Testis (tissue), 5 donors: Measurements from ENCODE around the gene ITSN2.

- PRO-cap, 3 experiments: peak in 3 of 3 experiments; most common plus-strand start chr2:20540167 (in 2); most common minus-strand start chr2:20540061 (in 3)
- RAMPAGE, long total RNA, 2 experiments: no peak in any of the 2 experiments
- RRBS: 57% methylated on average over 2 of the region's 24 CpGs
These were observed 93.2 kb downstream of the RHOB start for GRCh38 chr2:20539876-20540607.

DNA sequence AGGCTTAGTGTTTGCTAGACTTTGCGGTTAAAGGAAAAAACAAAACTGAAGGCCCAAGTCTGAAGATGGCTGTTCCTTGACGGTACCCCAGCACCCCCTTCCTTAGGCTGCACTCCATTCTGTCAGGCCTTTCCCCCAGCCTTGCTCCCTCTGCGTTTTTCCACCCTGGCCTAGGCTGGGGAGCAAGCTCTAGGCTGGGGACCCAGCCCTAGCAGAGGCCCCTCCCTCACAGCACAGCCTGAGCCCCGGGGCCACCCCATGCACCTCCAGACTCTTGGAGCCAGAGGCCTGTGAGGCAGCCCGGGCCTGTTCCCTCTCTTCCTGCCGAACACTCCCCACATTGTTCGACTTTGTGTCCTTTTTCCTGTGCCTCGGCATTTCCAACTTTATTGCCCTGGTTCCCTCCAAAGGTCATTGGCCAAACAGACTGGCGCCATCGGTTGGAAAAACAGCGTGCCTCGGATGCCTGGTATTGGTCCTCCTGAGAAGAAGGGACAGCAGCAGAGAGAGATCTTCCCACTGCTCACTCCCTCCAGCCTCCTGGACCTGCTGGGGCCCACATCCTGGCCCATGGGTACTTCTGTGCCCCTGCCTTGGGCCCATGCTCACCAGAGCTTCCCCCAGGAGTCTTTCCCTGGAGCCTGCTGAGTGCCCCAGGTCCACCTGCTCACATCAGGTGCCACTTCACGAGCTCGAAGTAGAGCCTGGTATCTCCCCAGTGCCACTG lies 79.6 kb downstream of the HS1BP3 start:
- PRO-cap, 3 experiments: peak in 1 of 3 experiments; most common plus-strand start position 430 of the sequence (in 1); most common minus-strand start position 323 of the sequence (in 1)
- RAMPAGE, long total RNA, 2 experiments: no peak in any of the 2 experiments
- RRBS: 92% methylated on average over 2 of the region's 14 CpGs

- PRO-cap, 3 experiments: no peak in any of the 3 experiments
- RAMPAGE, long total RNA, 2 experiments: no peak in any of the 2 experiments
- RRBS: no CpG with 5 or more reads among the region's 9 CpGs
These were observed 35.2 kb downstream of the HS1BP3 start for GRCh38 chr2:20615532-20616236.

DNA sequence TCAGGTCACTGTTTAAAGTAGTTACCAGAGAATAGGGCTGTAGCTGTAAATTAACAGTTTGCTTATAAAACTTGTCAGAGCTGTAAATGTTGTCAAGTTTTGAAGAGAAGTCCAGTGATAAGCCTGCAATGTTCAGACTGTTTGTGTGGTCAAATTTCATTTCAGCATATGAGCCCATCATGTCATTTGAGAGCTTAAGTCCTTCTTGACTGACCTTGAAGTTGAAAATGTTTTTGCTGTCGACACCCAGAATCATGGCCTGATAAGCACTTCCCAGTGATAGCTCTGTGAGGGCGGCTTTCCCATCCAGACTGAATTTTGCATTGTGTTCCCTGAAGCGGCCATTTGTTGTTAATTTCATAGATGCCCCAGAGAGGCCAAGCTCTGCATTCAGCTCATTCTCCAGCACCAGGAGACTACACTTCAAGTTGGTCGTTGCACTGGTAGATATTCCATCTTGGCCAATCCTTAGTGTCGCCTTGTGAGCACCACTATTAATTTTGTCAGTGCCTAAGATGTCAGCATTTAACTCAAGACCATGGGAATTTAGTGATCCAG lies 32.3 kb downstream of the APOB start:
- PRO-cap, 3 experiments: no peak in any of the 3 experiments
- RAMPAGE, long total RNA, 2 experiments: no peak in any of the 2 experiments
- RRBS: no CpG with 5 or more reads among the region's 5 CpGs

- PRO-cap, 3 experiments: no peak in any of the 3 experiments
- RAMPAGE, long total RNA, 2 experiments: no peak in any of the 2 experiments
- RRBS: no CpG with 5 or more reads among the region's 6 CpGs
These were observed 20.6 kb downstream of the APOB start for GRCh38 chr2:21023079-21023790.

- PRO-cap, 3 experiments: no peak in any of the 3 experiments
- RAMPAGE, long total RNA, 2 experiments: no peak in any of the 2 experiments
- RRBS: no CpG with 5 or more reads among the region's 5 CpGs
These were observed 23.1 kb upstream of the APOB start for GRCh38 chr2:21066931-21067503.

DNA sequence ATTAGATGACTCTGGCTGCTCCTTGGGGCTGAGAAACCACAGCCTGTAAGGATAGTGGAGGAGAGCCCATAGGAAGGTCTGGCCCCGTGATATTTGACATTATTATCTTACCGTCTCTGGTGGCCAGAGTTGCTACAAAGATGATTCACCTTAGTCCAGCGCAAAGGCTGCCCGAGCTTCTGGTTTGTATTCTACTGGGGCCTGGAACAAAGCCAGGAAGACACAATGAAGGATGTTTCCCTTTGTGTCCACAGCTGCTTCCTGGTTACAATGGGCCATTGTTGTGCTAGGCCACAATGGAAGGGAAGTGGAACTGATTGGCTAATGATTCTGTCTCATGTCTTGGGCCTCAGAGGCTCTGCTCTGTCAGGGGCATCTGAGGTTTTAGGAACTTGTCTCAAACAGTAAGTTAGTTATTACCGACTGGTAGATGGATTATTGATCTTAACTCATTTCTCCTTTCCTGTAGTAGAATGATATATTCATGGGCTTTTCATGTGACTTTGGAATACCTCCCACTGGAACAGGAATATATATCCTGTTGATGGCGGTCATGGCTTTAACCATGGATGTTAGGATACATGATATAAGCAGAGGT lies 132.3 kb downstream of the TDRD15 start:
- PRO-cap, 3 experiments: no peak in any of the 3 experiments
- RAMPAGE, long total RNA, 2 experiments: no peak in any of the 2 experiments
- RRBS: no CpG with 5 or more reads among the region's 6 CpGs

DNA sequence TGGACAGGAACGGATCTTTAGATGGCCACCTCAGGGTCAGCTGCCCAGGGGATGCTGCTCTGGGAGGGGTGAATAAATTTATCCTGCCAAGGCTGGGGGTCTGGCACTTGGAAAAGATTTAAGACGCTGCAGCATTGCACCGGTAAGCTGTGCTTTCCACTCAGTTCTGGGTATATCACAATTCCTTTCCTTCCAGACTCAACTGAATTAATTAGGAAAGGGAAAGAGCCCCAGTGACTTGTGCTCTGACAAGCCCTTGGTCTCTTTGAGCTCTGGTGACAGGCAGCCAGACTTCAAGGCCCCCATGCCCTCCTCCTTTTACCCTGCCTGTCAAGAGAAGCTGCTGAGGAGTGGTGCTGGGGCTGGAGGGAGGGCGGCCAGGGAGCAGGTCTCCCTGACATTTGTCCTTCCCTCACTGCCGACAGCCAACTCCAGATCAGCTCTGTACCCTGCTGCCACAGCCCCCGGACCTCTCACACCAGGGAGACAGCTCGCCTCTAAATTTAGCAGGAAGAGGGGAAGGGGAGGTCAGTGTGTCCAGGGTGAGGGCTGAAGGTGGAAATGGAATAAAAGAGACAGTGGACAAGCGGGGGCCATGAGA lies 155.6 kb downstream of the TDRD15 start:
- PRO-cap, 3 experiments: no peak in any of the 3 experiments
- RAMPAGE, long total RNA, 2 experiments: no peak in any of the 2 experiments
- RRBS: no CpG with 5 or more reads among the region's 8 CpGs

- PRO-cap, 3 experiments: no peak in any of the 3 experiments
- RAMPAGE, long total RNA, 2 experiments: no peak in any of the 2 experiments
- RRBS: no CpG with 5 or more reads among the region's 4 CpGs
These were observed 299.2 kb downstream of the TDRD15 start for GRCh38 chr2:21423040-21423291.

DNA sequence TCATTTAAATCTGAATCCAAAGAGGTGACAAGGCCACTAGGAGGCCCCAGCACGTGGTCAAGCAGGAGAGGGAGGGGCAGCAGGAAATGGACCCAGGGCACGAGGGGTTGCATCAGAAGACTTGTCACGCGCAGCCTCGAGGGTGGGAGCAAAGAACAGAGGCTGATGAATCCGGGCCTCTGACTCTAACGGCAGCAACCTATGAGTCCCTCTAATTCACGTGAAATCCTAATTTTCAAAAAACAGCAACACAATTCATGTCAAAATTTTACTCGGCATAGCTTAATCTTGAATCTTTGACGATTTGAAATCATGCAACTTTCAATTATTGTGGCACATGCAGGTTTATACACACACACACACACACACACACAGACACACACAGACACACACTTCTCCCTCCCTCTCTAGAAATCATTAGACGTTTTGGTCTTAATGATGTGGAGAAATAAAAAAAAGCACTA lies 24.1 kb upstream of the KLHL29 start:
- PRO-cap, 3 experiments: no peak in any of the 3 experiments
- RAMPAGE, long total RNA, 2 experiments: no peak in any of the 2 experiments
- RRBS: no CpG with 5 or more reads among the region's 11 CpGs

GRCh38 chr2:23663116-23663529 lies 263.8 kb downstream of the ATAD2B start:
- PRO-cap, 3 experiments: no peak in any of the 3 experiments
- RAMPAGE, long total RNA, 2 experiments: no peak in any of the 2 experiments
- RRBS: 1% methylated on average over 11 of the region's 34 CpGs

DNA sequence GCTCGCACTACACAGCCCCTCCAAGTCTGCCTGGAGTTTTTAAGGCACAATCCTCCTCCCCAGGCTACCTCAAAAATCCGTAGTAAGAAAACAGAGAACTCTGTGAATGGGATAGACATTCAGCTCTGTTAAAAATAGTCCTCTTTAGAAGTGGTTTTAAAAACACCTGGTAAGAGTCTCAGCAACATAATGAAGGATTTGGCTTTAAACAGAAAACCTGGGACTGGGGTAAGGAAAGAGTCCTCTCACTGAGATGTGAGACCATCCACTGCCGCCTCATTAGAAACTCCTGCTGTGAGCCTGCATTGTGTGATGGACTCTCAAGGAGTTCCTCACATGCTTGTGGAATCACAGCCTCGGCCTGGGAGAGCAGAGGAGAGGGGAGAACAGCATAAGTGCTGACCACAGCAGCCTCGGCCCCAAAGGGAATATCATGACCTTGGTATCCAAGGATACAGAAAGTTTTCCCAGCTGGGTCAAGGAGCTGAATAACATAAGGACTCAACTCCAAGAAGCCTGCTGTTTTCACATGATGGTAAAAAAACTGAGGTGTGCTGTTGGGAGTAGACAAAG lies 214.7 kb downstream of the ATAD2B start:
- PRO-cap, 3 experiments: no peak in any of the 3 experiments
- RAMPAGE, long total RNA, 2 experiments: no peak in any of the 2 experiments
- RRBS: no CpG with 5 or more reads among the region's 5 CpGs

- PRO-cap, 3 experiments: no peak in any of the 3 experiments
- RAMPAGE, long total RNA, 2 experiments: no peak in any of the 2 experiments
These were observed 87.1 kb downstream of the ATAD2B start for GRCh38 chr2:23839884-23840212.

GRCh38 chr2:24077121-24077245 lies 857 bp upstream of the SF3B6 start:
- PRO-cap, 3 experiments: no peak in any of the 3 experiments
- RAMPAGE, long total RNA, 2 experiments: no peak in any of the 2 experiments
- RRBS: no CpG with 5 or more reads among the region's 8 CpGs

GRCh38 chr2:24083676-24084653 lies 669 bp downstream of the TP53I3 start:
- PRO-cap, 3 experiments: peak in 2 of 3 experiments; most common plus-strand start chr2:24084069 (in 1); most common minus-strand start chr2:24083955 (in 1)
- RAMPAGE, long total RNA, 2 experiments: start-site peak on the minus strand in 1 of 2 experiments, at chr2:24084404-24084457 at its widest, 20 reads per replicate
- RRBS: 4% methylated on average over 23 of the region's 50 CpGs

GRCh38 chr2:24259220-24260091 lies 84.6 kb downstream of the FAM228A start:
- PRO-cap, 3 experiments: no peak in any of the 3 experiments
- RAMPAGE, long total RNA, 2 experiments: no peak in any of the 2 experiments
- RRBS: no CpG with 5 or more reads among the region's 4 CpGs

DNA sequence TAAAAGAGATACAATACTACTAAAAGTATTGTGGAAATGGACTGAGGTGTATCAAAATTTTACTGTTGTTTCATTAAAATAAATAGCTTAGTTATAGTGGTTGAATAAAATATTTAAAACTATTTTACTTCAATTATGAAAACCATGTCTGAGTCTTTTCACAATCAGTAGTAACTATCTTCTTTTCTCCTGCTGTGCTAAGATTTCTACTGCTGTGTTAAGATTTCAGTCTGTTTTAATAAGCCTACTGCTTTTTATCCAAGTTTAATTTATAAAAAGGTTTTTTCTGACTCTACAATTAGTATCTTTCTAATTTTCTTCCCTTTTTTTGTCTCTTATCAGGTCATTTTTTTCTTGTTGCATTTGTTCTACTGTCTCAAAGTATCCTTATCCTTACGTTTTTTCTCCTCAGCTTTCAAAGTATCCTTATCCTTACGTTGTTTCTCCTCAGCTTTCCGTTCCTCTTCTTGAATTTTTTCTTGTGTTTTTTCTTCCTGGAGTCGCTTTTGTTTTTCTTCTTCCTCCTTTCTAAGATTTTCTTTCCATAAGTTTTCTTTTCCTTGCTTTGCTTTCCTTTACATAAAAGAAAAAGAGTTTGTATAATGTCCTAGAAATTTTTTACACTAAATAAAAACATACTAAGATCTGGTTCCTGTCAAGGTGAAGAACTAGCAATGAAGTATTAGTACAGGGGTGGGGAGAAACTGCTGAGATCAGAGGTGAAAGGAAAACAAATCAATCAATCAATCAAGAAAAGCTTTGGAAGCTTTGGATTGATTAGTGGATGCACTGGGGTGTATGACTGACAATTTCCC lies 88.8 kb downstream of the ITSN2 start:
- PRO-cap, 3 experiments: no peak in any of the 3 experiments
- RAMPAGE, long total RNA, 2 experiments: no peak in any of the 2 experiments
- RRBS: no CpG with 5 or more reads among the region's 4 CpGs

GRCh38 chr2:24281464-24282498 lies 78.6 kb downstream of the ITSN2 start:
- PRO-cap, 3 experiments: no peak in any of the 3 experiments
- RAMPAGE, long total RNA, 2 experiments: no peak in any of the 2 experiments
- RRBS: no CpG with 5 or more reads among the region's 15 CpGs

- PRO-cap, 3 experiments: peak in 1 of 3 experiments; most common plus-strand start chr2:24304395 (in 1); most common minus-strand start chr2:24304229 (in 1)
- RAMPAGE, long total RNA, 2 experiments: no peak in any of the 2 experiments
- RRBS: no CpG with 5 or more reads among the region's 3 CpGs
These were observed 56.2 kb downstream of the ITSN2 start for GRCh38 chr2:24304150-24304471.

- PRO-cap, 3 experiments: peak in 3 of 3 experiments; most common plus-strand start chr2:24360539 (in 2); most common minus-strand start chr2:24360518 (in 3)
- RAMPAGE, long total RNA, 2 experiments: start-site peak on the minus strand in 1 of 2 experiments, at chr2:24360900-24360970 at its widest, 44 reads per replicate
- RRBS: 2% methylated on average over 21 of the region's 107 CpGs
These were observed at the start of gene ITSN2 for GRCh38 chr2:24359977-24361042. ITSN2 (minus strand) TSS chr2:24360536.